SEM (cell line): Measurements from ENCODE around the gene SCNN1B.

- PRO-cap, result no peak
Observed at GRCh38 chr16:21520850-21521195, 78.6 kb upstream of the METTL9 start.

DNA sequence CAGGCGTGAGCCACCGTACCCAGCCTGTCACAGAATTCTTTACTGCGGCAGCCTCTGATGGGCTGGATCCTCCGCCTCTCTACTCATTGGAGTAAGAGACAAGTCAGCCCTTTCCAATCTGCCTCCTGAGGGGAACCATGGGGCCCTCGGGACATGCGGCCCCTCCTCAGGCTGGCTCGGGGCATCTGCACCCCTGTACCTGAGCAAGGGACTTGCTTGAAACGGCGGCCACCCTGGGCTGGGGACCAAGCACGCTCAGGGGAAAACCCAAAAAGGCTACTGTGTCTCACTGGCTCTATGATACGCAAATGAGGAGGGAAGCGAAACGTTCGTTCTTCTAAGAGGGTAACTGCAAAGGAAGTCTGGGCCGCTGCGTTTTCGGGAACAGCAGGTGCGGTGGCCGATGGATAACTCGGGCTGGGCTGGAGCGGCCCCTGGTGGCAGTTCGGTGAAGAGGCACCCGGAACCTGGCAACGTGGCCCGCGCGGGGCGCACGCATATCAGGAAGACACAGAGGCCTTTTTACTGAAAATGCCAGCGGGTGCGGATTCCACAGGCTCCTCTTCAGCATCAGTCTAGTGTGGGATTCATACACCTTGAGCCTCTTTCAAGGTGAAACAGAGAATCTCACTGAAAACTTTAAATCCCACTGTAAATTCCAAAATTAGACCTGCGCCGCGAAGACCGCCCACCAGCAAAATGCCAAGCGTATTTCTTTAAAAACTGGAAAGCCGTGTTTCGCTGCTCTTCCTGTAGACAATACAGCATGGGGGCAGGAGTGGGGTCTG is 44.6 kb upstream of the METTL9 start:
- PRO-cap, result bidirectional peak, plus-strand start at position 511 of the sequence, minus-strand start at position 309 of the sequence

DNA sequence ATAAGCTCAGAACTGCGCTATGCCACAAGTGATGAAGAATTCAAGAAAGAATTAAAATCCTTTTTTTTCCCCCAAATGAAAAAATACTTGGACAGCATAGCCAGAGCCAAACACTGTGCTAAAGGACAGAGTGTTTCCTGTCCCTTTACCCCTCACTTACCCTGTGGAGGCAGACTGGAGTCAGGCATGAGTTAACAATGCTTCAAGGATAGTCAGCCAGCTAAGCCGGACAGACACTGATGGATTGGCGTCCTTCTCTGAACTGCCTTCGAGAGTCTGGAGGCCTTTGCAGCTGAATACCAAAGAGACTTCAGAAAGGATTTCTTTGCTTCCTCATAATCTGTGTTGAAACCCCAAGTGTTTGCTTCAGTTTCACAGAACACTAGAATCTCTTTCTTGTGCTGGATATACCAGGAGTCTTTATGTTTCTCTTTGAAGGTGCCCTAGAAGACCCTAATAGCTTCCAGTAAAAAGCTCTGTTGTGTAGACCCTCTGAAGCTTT is 4.6 kb downstream of the METTL9 start:
- PRO-cap, result no peak

- PRO-cap, result no peak
Observed at GRCh38 chr16:21626511-21627444, 25.6 kb downstream of the IGSF6 start.

- PRO-cap, result no peak
Observed at GRCh38 chr16:22080580-22081581, 11.5 kb upstream of the VWA3A start.

GRCh38 chr16:22204422-22205040 is 1.5 kb upstream of the EEF2K start:
- PRO-cap, result no peak

- PRO-cap, result no peak
Observed at GRCh38 chr16:22232351-22232982, 26.4 kb downstream of the EEF2K start.

DNA sequence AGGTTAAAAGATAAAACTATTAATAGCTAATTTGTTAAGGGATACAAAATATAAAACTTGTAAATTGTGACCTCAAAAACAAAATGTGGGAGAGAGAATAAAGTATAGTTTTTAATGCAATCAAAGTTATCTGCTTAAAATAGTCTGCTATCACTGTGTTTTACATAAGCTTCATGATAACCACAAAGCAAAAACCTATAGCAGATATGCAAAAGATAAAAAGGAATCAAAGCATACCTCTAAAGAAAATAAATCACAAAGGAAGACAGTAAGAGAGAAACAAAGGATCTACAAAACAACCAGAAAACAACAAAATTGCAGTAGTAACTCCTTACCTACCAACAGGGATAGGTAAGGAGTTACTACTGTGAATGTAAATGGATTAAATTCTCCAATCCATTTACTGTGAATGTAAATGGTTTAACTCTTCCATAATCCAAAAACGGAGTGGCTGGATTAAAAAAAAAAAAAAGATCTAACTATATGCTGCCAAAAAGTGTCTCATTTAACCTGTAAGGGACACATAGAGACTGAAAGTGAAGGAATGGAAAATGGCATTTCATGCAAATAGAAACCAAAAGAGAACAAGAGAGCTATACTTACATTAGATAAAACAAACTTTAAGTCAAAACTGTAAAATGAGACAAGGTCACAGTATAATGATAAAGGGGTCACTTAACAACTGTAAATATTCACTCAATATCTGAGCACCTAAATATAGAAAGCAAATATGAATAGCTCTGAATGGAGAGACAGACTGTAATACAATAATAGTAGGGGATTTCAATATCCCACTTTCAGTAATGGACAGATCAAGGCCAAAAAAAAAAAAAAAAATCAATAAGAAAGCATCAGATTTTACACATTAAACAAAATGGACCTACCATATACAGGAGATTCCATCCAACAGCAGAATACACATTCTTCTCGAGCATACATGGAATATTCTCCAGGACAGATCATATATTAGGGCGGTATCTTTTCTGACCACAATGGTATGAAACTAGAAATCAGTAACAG is 36.6 kb downstream of the CDR2 start:
- PRO-cap, result no peak

GRCh38 chr16:22369397-22370007 is 4.9 kb downstream of the CDR2 start:
- PRO-cap, result no peak

DNA sequence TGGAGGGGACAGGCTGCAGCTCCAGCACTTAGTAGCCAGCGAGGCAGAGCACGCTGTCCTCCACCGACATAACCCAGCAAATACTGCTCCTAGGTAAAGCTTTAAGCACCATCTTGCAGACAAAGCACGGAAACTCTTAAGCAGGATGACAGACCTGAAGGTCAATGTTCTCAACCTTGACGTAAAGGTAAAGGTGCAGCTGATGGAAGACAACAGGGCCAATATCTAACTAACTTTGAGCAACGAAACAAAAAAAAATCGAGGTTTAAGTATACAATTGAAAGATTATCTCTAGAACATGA is 906 bp upstream of the CDR2 start:
- PRO-cap, result no peak

GRCh38 chr16:22694834-22695479 is 119.0 kb upstream of the HS3ST2 start:
- PRO-cap, result no peak

DNA sequence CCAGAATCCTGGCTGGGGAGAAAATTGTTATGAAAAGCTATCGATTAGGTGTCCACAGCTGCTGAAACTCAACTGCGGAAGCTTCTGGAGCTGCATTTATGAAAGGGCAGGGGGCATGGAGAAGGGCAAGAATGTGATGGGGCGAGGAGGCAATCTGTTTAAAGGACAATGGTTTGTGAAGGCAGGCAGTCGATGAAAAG is 24.5 kb downstream of the HS3ST2 start:
- PRO-cap, result no peak

DNA sequence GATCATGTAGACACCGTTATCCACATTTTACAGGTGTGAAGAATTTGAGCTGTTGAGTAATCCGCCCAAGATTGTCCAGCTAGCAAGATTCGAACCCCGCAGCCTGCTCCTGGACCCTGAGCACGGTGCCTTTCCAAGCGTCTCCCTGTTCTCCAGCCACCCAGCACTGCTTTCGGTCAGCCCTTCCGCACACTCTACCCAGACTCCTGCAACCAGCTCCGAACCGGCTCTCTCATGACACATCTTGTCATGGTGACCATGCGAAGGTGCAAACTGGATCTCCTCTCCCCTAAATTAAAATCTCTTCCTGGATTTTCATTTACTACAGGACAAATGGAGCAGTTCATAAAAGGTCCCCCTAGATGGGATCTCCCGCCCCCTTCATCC is 91.0 kb downstream of the USP31 start:
- PRO-cap, result no peak

- PRO-cap, result no peak
Observed at GRCh38 chr16:23090565-23090910, 58.7 kb downstream of the USP31 start.

- PRO-cap, result no peak
Observed at GRCh38 chr16:23119507-23120077, 29.7 kb downstream of the USP31 start.

- PRO-cap, result no peak
Observed at GRCh38 chr16:23132298-23132618, 17.0 kb downstream of the USP31 start.

DNA sequence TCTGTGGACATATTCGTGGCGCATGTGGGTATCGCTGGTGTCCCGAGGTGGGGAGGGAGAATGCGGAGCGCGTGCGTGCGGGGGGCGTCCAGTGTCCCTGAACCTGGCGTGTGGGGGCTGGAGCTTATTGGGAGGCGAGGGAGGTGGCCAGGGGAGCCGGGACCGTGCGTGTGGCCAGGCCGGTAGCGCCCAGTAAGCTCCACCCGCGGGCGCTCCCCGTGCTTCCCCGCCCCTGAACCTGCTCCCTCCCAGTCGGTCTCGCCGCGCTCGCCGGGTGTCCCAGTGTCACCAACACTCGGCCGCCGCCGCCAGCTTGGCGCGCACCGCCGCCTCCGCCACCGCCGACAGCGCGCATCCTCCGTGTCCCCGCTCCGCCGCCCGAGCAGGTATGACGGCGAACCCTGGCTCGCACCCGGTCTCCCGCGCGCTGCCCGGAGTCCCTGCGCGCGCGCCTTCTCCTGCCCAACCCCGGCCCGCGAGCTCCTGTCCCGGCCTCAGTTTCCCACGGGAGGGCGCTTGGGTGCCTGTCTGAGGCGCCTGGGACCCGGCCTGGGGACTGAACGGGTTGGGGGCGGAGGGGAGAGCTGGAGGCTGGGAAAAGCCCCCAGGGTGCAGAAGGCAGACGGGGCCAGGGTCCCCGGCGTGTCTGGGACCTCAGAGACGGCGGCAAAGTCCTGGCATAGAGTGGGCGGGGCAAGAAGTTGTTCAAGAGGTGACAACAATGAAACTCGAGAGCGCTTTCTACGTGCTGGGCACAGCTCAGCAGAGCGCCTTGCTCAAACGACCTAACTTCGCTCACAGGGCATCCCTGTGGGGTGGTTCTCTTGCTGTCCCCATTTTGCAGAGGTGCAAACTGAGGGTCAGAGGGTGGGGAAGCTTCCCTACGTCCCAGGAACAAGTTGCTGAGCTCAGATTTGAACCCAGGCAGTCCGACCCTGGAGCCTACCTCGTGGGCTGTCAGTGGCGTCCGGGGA is at the start of gene SCNN1B:
Gene SCNN1B (plus strand): TSS at position 251 of the 974 bp plus-strand sequence.
- PRO-cap, result no peak

- PRO-cap, result no peak
Observed at GRCh38 chr16:23417308-23417917, 35.6 kb downstream of the COG7 start.

DNA sequence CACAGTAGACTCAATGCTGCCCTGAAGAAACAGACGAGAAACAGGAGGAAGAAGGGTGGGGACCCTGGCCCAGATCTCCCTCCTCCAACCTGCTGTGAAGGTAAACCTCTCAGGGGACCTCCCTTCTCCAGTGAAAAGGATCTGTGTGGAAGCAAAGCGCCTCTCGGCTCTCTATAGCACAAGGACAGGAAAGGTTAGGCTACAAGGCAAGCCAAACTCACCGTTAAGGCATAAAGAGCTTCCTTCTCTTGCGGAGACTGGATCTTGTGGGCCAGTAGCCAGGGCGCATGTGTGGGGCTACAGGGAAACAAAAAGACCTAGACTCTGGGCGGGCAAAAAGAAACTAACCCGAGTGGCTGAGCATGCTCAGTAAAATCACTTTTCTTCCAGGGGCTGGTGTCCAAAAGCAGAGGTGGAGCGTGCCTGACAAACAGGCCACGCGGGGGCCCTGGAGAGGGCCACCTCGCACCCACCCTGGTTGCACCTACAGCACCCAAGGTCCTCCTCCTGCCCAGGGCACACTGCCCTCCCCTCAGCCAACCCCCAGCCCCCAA is 16.1 kb downstream of the GGA2 start:
- PRO-cap, result no peak

GRCh38 chr16:23594261-23594512 is 1.9 kb downstream of the NDUFAB1 start:
- PRO-cap, result no peak